Calu3 (cell line): ENCODE measurements around the gene FSCN2.

DNA sequence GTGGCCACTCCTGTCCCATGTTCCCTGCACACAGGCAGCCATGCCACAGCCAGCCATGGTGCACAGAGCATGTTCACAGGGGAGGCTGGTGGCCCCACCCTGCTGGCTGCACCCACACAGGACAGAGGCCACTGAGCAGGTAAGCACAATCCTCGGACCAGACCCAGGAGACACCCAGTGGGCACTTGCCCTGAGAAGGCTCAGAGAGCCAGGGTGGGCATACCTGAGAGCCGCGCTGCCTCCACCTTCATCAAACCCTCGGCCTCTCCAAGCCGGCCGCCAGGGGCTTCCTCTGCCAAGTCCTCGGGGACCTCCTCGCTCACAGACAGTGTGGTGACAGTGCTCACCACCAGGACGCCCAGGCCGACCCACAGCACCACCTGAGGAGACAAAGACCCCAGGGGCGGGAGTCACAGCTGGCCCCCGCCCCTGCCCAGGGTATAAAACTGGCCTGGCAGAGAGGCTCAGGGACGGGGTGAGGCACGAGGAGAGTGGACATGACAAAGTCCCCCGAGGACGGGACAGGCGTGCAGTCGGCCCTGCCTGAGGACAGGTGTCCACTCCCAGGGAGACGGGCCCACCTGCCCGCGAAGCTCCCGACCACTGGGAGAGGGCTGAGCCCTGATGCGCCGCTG lies 21.0 kb downstream of the NDUFAF8 start:
- PRO-cap = no peak

GRCh38 chr17:81270749-81271246 lies 24.3 kb downstream of the SLC38A10 start:
- PRO-cap = no peak

DNA sequence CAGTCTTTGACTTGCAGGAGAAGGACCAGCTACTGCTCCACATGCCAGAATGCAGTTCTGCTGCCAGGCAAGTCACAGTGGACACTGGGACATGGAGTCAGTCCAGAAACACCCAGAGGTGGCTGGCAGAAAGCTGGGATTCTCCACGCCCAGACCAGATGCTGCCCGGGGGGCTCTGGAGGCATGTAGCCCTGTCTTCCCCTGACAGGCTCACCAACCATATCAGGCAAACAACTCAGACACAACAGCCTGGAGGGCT lies 2.0 kb downstream of the SLC38A10 start:
- PRO-cap = no peak

DNA sequence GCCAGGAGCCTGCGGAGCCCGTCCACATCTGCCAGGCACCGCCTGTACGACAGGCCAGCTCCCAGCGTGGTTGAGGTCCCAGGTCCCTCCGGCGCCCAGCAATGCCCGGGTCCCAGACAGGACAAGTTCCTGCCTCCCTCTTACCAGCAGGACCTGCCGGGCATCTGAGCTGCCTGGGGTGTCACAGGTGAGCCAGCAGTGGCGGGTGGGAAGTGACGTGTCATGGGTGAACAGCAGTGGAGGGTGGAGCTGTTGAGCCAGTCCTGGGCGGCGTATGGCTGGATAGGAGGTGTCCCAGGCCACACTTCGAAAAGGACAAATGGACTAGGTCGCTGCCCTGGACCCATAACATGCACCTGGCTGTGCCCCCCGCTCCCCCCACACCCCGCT lies 15.7 kb upstream of the BAHCC1 start:
- PRO-cap = bidirectional peak, plus-strand start at position 260 of the sequence, minus-strand start at position 166 of the sequence

GRCh38 chr17:81429593-81430082 lies 34.4 kb downstream of the BAHCC1 start:
- PRO-cap = no peak

GRCh38 chr17:81432079-81432541 lies 36.9 kb downstream of the BAHCC1 start:
- PRO-cap = no peak

GRCh38 chr17:81465745-81466502 lies 46.7 kb downstream of the ACTG1 start:
- PRO-cap = unidirectional peak, minus-strand start at chr17:81466045

GRCh38 chr17:81489467-81490101 lies 23.0 kb downstream of the ACTG1 start:
- PRO-cap = no peak

DNA sequence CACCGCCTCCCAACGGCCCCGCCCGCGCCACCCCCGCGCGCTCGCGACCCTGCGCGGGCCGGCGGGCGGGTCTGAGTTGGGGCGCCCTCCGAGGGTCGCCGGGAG lies 227 bp upstream of the ACTG1 start:
- PRO-cap = bidirectional peak, plus-strand start at position 36 of the sequence, minus-strand start outside the sequence

- PRO-cap = bidirectional peak, plus-strand start at chr17:81519669, minus-strand start at chr17:81519489
Measured at GRCh38 chr17:81519254-81520033, 6.8 kb upstream of the ACTG1 start.

- PRO-cap = unidirectional peak, plus-strand start at chr17:81527857
Measured at GRCh38 chr17:81527500-81528449, at the start of gene FSCN2. FSCN2 (plus strand) TSS chr17:81528377.

- PRO-cap = no peak
Measured at GRCh38 chr17:81556609-81556934, 4.4 kb upstream of the FAAP100 start.

DNA sequence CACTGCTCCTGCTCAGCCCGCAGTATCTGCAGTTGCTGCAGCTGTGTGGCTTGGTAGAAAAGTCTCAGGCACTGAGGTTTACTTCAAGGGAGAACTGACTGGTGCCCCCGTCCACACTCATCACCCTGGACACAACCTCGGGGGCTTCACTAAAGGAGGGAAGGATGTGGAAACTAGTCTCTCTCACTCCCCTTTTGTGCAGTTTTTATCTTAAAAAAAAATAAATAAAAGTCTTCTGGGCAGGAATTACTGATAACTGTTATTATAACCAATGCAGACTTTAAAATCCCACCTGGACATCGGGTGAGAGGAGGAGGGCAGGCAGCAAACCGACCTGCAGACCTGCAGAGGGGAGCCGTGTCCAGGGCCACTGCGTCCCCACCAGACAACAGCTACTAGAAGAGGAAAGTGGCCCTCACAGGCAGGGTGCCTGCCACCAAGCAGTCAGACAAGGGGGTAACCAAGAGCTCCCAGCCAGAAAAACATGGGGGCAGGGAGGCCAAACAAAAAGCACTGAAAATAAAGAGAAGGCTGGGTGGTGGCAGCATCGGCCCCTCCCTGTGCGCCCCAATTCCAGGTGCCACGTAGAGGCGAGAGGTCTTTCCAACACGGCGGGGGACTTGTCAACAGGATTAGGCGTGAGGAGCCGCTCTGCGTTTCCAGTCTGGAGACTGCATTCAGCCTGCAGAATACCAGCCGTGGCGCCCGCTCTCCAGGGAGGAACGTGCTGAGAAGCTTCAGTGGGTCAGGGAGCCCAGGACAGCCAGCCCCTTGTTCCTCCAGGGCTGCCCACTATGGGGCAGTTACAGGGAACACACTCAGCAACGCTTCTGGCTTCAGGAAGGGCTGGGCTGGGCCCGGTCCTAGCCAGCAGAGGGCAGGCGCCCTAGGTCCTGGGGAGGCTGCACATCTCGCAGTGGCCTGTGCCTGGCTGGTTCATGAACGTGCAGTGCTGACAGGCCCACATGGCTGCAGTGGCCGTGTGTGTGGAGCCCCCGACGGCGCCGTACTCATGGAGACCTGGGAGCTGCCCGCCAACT lies 6.5 kb upstream of the FAAP100 start:
- PRO-cap = no peak

DNA sequence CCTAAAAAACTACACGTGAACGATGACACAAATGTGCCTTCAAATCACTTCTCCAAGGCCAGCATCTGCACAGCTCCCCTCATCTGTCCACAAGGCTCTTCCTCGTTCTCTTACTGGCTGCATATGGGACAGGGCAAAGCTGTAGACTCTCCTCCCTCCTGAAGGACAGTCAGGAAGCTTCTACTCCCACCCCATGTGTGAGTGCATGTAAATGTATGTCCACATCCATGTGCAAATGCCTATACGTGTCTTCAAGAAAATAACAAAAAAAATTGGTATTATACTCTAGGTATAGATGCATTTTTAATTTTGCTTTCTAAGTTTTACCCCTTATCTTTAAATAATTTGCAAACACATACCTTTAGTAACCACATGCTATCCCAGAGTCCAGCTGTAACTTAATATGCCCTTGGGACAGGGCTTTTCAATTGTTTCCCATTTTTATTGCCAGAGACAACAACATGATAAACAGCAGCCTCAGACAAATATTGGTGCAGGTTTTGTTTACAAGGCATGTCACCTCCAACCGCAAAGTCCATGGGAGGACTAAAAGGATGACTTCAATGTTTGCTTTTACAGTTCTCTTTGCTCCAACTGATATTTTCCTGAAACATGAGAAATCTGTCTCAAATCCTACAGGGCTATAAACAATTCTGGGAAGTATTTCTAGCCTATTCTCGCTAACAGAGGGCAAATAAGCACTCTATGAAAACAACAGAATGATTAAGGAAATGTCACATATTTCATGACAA lies 31.6 kb upstream of the FAAP100 start:
- PRO-cap = no peak

DNA sequence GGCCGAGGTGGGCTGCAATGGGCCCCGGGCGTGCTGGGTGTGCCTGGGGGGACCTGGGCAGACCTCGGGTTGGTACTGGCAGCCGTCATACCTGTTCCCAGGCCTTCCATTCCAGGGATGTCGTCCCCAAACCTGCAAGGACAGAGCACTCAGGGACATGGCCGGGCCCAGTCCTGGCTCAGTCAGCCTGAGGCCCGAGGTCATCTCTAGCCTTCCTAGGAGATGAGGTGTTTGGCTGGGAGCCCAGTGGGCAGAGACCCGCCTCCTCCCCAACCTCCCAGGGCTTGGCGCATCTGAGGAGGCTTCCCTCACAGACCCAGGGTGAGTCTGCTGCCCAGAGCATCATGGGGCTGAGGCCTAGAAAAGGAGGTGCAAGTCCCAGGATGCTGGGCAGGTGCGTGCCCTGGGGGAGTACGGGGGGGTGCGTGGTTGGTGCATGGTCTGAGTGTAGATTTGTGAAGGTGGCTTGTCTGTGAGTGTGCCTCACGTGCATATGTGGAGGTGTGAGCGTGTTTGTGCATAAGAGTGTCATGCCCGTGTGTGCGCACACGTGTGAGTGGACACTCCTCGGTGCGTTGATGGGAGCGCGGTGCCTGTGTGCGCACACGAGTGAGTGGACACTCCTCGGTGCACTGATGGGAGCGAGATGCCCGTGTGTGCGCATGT lies 4.7 kb downstream of the PDE6G start:
- PRO-cap = no peak

GRCh38 chr17:81709894-81711066 lies 1.8 kb upstream of the SLC25A10 start:
- PRO-cap = no peak

DNA sequence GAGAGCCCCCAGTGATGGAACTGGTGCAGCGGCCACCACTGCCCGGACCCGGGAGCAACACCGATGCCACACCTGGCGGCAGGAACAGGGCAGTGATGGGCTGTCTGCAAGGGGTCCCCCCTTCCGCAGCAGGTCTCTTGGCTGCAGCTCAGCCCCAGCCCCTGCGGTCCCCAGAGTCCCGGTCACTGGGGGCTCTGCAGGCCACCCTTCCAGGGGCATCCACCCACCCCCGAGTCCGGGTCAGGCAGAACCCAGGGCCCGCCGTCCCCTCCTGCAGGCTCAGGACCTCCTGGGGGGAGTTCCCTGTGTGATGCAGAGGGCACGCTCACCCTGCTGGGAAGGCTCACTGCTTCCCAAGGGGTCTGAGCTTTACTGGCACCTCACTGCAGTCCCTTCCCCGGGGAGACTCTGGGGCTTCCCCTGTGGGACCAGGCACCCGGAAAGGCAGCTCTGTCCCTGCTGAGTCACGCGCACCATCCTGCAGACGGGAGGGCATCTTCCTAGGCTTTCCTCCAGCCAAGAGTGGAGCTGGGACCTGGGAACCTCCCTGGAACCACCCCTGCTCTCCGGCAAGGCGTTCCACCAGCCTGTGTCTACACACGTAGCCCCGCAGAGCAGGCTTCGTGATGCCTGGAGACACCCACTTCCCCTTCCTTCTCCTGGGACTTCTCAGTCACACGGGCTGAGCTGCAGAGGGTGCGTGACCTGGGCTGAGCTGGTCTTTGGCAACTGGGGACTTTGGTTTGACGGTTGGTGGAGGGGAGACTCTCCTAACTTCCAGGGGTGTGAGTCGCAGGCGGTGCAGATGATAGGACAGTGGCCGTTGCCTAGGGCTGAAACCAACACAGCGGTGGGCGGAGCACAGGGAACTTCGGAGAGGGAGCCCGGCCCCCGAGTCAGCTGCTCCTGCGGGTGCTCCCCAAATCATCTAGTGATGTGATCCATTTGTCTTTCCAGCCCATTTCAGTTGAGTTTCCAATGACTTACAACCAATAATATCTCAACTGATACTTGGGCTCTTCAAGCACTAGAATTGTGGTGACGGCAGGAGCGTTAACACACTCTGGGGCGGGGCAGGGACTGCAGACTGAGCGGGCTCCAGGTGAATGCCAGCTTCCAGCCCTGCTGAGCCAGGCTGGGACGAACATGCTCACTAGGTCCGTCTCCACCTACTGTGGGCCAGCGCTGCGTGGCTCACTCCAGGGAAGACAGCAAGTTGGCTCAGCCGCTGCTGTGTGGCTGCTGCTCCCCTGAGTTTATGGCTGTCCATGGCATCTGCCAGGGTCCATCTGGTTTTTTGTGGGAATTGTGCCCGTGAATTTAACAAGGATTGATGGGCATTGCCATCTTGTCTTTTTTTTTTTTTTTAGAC lies 23.6 kb downstream of the SLC25A10 start:
- PRO-cap = bidirectional peak, plus-strand start at position 672 of the sequence, minus-strand start at position 410 of the sequence

GRCh38 chr17:81842359-81842971 lies 7.6 kb upstream of the PPP1R27 start:
- PRO-cap = no peak

DNA sequence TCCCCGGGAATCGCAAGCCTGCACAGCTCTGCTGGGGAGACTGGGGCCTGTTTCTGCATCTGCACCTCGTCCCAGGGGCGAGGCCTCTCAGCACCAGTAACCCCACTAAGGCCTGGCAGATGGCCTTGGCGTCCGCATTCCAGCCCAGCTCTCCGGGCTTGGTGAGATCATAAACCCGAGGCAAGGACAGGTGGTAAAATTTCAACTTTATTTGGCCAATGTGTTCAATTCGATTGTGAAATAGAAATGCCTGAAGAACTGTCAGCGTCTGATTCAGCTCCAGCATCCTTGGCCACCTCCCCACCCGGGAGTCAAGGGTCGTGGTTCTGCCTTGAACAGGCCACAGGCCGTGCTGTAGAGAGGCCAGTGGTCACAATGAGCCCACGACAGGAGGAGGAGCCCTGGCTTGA lies 8.1 kb upstream of the PPP1R27 start:
- PRO-cap = unidirectional peak, minus-strand start at position 316 of the sequence

DNA sequence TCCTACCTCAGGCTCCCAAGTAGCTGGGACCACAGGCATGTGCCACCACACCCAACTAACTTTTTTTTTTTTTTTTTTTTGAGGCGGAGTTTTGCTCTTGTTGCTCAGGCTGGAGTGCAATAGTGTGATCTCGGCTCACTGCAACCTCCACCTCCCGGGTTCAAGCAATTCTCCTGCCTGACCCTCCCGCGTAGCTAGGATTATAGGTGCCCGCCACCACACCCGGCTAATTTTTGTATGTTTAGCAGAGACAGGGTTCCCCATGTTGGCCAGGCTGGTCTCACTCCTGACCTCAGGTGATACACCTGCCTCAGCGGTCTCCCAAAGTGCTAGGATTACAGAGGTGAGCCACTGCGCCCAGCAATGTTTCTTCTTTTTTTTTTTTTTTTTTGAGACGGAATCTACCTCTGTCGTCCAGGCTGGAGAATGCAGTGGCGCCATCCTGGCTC lies 4.0 kb downstream of the P4HB start:
- PRO-cap = no peak